GM19240 (cell line): ENCODE measurements around a stretch of chr1.

- RRBS: no CpG with 5 or more reads among the region's 7 CpGs
These were observed 90.2 kb downstream of the PLXNA2 start for GRCh38 chr1:208153888-208154425.

GRCh38 chr1:208165524-208166193, 78.5 kb downstream of the PLXNA2 start:
- RRBS: no CpG with 5 or more reads among the region's 12 CpGs

DNA sequence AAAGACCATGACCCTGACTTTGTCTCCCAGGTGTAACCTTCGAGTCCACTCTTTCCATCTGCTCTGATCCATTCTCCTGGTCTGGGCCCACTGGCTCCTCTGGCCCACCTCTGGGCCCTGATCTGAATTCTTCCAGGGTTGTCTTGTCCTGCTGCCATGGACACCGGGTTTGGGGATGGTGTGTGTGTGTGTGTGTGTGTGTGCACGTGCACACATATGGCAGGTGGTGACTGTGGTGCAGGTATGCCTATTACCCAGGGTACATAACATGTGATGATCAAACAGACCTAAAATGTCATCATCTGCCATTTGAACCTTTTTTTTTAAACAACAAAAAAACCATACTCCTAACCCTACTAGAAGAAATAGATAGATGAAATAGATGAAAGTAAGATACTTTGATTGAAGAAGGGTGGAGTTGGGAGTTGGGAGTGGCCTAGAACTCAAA, 52.0 kb downstream of the PLXNA2 start:
- RRBS: no CpG with 5 or more reads among the region's 3 CpGs

DNA sequence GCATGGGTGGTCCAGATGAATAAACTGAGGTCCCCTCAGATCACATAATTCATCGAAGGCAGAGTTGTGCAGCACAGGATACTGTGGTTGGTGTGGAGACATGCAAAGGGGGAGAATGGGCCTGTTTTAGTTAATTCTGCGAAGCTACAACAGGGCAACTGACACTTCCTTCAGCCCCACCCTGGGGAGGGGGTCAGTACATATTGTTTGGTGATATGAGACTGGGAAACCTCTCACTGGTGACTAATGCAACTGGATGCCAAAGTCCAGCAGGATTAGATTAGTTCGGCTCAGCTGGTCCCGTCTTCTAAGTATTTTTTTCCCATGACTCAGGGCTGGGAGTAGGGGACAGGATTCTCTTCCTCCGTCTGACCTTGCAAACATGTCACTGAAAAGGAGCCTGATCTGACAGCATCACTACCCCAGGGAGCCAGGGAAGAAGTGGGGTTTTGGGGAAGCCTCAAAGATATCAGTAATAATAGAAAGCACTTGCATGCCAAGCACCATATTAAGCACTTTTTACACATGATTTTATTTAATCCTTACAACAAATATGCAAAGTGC, 42.9 kb downstream of the PLXNA2 start:
- RRBS: no CpG with 5 or more reads among the region's 5 CpGs

- RRBS: no CpG with 5 or more reads among the region's 6 CpGs
These were observed 37.7 kb downstream of the PLXNA2 start for GRCh38 chr1:208206315-208206960.

DNA sequence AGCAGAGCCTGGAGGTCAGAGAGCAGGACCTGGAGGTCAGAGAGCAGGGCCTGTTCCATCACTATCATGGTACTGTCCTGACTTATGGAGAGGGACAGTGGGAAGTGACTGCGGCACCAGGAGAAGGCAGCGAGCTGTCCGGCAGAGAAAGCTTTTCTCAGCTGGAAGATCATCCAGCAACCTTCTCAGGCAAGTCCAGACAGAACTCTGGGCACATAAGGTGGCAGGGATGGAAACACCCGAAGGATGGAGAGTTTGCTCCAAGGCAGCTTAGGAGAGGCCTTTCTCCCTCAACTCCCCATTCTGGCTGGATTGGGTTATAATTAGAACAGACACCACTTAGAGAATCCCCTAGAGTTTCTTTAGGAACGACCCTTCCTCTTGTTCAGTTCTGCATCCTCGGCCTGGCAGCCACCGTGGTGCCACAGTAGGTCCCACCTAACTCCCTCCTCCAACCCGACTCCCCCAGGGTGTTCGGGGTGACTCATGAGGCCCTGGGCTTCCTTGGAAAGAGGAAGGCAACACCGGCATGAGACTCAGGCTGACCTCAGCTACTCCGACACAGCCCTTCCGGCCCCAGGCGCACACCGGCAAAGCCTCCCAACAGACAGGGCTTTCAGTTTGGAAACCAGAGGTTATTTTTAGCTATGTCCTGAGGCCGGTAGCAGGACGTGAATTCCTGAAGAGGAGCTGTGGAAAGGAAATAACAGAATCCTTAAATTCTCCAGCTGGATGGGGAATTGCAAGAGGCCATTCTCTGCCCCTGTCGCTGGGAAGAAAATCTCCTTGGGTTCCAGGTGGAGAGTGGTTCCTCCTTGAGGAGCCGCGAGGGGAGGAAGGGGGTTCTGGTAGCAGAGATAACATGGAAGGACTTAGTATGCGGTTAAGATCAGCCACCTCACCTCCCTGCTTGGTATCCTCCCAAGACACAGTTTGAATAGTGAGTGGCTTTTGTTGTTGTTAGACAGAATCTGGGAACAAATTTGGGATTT, 24.6 kb downstream of the PLXNA2 start:
- RRBS: 23% methylated on average over 5 of the region's 20 CpGs

DNA sequence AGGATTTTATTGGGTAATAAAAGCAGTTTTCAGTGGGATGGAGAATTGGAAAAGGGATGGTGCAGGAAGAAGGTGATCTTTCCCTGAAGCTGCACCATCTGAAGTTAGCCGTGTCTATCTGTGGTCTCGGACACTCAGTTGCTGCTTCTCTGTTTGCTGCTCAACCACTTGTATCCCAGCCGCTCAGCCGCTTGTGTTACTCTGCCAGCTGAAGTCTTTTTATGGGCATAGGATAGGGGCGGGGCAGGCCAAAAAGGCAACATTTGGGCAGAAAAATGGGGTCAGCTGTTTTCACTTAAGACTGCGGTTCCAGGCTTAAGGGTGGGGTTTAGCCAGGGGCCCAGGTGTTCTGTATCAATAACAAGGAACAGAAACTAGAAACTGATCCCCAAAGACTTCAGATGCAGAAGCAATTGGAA, 450.4 kb upstream of the CAMK1G start:
- RRBS: no CpG with 5 or more reads among the region's 6 CpGs

- RRBS: no CpG with 5 or more reads among the region's 23 CpGs
These were observed 25.3 kb downstream of the LAMB3 start for GRCh38 chr1:209626783-209627531.

- RRBS: no CpG with 5 or more reads among the region's 13 CpGs
These were observed 714 bp downstream of the G0S2 start for GRCh38 chr1:209675963-209676289.

DNA sequence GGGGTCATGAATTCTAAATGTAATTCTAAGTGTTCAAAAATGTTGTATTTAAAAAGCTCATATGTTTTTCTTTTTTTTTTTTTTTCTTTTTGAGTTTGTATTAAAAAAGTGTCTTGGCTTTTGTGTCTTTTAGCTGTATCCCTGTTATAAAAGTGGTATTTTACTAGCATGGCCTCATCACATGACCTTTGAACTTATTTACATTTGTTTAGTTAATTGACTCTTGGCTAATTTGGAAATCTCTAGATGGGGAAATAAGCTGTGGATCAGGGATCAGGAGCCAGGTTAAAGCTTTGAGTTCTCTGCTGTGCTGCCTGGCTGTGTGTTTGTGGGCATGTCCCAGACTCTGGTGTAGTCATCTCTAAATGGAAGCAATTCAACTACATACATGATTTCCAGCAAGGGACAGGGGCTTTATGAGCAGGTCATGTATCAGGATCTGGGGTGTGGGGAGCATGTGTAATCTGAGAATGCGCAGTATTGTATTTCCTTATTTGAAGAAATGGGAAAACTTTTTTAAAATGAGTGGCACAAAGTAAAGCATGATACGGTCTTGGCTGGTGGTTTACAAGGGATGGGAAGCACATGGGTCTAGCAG, 56.6 kb downstream of the HHAT start:
- RRBS: no CpG with 5 or more reads among the region's 2 CpGs

DNA sequence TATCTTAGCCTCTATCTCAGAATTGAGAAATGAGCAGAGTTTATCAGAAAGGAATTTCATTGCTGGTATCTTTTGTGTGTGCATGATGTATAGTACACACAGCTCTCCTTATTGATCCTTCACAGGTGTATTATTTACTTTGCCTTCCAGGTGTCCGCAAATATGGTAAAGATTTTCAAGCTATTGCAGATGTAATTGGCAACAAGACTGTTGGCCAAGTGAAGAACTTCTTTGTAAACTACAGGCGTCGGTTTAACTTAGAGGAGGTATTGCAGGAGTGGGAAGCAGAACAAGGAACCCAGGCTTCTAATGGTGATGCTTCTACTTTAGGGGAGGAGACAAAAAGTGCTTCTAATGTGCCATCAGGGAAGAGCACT, 14.1 kb upstream of the TRAF5 start:
- RRBS: no CpG with 5 or more reads among the region's 3 CpGs

DNA sequence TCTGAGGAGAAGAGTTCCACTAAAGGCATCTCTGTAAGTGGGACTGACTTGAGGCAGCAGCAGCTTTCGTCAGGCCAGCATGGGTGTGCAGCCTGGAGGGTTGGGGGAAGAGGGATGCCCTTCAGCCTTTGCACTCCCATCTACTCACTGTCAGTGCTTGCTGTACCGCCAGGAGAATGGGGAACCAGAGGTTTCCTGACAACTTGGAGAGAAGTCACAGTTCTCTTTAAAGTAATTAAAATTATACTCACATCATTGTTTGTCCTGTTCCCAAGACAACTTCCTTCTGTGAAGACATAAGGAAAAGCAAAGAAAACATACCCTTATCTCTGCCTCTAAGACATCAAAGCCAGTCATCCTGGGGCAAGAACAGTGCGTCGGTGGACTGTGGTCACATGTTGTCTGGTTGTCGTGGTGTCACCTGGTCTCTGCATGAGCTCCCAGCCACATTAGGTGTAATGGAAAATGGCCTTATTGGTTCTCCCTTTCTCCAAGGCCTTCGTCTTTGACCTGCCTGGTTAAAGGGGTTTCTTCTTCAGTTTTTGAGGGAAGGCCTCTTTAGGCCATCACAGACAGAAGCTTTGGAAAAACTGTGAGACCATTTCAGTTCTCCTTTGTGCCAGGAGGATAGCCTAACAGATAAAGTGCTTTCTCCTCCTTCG, 17.6 kb downstream of the TRAF5 start:
- RRBS: no CpG with 5 or more reads among the region's 7 CpGs

DNA sequence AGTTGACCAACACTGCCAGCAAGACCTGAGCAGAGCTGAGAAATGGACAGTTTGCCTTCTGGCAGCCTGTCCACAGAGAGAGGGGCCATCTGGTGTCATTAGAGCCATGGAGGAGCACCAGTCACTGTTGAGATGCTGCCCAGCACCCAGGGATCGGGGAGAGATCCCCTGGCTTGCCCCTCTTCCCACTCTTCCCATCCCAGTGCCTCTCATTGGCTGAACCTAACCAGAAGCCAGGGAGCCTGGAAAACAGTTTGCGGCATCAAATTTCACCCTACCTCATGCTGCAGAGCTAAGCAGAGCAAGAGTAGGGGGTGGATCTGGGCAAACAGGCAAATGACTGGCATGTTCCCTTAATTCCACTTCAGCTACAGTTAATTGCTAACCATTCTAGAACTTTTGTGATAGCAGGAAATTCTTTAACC, 19.1 kb downstream of the TRAF5 start:
- RRBS: no CpG with 5 or more reads among the region's 2 CpGs

DNA sequence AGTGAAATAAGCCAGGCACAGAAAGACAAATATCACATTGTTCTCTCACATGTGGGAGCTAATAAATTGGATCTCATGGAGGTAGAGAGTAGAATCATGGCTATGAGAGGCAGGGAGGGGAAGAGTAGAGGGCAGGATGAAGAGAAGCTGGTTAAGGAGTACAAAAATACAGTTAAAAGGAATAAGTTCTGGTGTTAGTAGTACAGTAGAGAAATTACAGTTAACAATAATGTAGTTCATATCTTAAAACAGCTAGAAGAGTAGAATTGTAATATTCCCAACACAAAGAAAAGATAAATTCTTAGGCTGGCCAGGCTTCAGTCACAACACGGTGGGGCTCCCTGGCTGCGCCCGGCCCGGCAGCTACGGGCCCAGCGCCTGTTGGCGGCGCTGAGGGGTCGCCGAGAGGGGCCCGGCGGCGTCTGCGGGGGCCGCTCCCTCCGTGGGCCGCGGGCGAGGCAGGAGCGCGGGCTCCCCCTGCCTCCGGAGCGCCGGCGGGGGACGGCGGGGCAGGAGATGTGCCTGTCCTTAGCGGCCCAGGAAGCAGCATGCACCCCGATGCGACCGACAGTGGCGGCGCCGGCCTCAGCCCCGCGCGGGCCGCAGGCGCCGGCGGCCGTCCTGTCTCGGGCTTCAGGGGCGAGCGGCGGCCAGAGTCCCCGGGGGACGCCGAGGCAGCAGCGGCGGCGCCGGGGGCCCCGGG, 75.8 kb downstream of the RD3 start:
- RRBS: 19% methylated on average over 9 of the region's 54 CpGs

- RRBS: no CpG with 5 or more reads among the region's 6 CpGs
These were observed 35.9 kb upstream of the RD3 start for GRCh38 chr1:211527860-211528310.

DNA sequence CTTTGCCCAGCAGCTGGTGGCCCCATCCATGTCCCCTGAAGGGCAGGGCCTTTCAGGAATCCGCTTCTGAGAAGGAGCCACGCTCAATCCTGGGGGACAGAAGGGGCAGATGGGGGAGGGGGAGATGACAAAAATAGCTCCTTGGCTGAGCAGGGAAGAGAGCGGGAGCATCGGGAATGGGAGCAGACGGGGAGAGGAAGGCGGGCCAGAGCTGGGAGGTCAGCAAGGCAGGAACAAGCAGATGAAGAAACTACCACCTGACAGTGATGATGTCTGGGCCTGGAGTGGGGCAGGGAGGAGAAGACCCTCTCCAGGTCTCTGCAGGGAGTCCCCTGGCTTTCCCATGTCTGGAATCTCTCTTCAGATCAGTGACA, 40.6 kb downstream of the SLC30A1 start:
- RRBS: no CpG with 5 or more reads among the region's 6 CpGs

DNA sequence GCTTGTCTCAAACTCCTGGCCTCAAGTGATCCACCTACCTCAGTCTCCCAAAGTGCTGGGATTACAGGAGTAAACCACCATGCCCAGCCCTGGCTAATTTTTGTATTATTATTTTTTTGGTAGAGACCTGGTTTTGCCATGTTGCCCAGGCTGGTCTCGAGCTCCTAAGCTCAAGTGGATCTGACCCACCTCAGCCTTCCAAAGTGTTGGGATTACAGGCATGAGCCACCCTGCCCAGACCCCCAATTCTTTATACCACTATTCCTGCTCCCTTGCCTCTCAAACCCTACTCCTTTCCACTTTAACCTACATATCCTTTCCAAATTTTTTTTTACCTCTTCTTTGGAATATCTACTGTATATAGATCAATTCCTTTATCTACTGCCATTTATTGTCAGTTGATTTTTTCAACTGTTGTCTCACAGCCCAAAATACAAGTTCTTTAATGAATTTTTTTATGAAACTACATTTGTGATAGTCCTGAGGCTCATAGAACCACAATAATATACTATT, 8.2 kb downstream of the SLC30A1 start:
- RRBS: no CpG with 5 or more reads among the region's 1 CpG

DNA sequence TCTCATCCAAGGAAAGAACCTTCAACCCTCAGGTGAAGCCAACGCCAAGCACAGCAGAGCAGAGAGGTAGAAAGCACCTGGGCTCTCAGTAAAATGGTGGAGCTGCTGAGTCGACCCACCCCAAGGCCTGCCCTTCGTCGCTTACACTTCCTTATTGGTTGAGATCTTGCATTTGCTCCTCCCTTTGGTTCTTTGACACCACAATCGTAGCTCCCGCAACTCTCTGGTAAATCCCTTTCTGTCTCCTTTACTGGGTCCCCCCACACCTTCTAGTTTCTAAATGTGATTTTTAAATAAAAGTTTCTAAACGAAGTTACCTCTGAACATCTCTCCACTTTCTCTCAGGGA, 27.5 kb upstream of the SLC30A1 start:
- RRBS: no CpG with 5 or more reads among the region's 7 CpGs

- RRBS: no CpG with 5 or more reads among the region's 9 CpGs
These were observed 43.3 kb downstream of the NEK2 start for GRCh38 chr1:211632094-211632575.

DNA sequence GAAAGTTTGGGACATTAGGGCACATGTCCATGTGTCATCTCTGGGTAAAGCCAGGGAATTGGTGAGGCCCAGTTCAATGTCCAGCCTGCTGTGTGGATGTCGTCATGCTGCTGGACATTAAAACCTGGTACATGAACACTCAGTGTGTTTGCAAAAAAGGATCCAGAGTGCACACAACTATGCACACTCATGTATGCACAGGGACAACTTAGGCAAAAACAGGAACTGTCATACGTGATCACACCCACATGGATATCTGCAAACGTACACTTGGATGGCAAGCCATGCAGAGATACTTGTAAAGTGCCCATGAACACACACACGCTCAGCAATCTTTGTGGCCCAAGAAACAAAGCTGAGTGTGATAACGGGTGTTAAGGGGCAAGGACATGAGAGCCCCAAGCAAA, 47.9 kb upstream of the NEK2 start:
- RRBS: no CpG with 5 or more reads among the region's 5 CpGs